ENCODE results near the genes TAS2R40, CTAGE15, OR6B1, OR2A14 and CTAGE4.

- PRO-cap, 4 experiments: no peak in any of the 4 experiments
- RAMPAGE, long total RNA, 2 experiments: no peak in any of the 2 experiments
- RRBS: no CpG with 5 or more reads among the region's 4 CpGs
Measured at GRCh38 chr7:142799223-142799462, 28.4 kb downstream of the PRSS2 start.

DNA sequence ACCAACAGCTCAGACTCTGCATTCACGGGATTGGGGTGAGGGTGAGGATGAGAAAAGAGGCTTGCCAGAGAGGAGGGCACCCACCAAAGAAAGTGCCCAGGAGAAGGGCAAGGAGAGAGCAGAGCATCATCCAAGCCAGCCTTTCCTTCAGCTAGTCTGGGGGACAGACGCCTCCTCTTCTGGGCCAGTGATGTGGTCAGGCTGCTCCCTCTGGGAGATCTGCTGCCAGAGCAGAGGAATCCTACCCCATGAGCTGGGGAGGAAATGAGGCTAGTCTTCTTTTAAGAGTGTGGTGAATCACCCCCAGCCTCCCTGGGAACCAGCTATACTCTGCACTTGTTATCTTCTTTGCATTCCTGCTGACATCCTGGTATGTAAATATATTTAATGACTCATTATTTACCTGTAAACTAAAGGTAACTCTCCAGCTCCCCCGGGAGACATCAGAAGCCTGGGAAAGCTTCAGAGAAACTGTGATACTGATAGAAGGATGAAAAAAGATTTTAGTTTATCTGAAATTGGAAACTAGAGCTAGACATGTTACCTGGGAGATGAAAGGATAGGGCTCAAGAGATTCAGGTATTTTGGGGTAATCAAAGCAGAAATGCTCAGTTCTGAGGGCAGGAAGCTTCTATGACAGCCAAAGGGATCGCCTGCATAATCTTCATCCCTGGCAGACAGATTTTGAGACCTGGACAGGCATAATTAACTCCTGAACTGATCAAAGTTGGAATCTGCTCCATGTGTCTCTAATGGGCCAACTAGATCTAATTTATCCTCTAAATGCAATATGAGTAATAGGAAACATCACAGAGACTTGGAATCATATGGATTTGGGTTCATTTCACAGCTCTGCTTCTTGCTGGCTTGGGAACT, 41.5 kb upstream of the EPHB6 start:
- PRO-cap, 4 experiments: no peak in any of the 4 experiments
- RAMPAGE, long total RNA, 2 experiments: no peak in any of the 2 experiments
- RRBS: no CpG with 5 or more reads among the region's 4 CpGs

DNA sequence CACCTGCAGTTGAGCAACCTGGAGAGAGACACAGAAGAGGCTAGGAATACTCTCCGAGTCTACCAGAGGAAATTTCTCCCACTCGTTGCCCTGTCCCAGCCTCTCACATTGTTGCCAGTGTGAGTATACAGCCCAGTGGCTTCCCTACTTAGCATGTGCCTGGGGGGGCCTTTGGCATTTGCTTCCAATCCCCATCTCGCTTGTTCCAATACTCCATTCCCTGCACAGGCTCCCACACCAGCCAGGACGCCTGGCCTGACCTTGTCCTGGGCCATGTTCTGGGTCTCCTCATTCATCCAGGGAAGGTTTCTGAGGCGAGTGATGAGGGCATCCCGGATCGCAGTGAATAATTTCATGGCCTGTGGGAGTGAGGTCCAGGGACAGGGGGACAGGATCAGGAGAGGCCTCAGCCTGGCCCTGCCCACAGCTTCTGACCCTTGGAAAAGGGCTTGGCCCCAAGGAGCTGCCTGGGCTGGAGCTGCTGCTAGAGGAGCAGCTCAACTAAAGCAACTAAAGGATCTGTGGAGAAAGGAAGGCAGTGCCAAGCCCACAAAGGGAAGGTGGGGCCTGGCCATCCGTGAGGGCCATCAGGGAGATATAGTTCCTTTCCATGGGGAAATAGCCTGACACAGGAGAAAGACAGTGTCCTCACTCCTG, 5.2 kb downstream of the LLCFC1 start:
- PRO-cap, 4 experiments: no peak in any of the 4 experiments
- RAMPAGE, long total RNA, 2 experiments: no peak in any of the 2 experiments
- RRBS: no CpG with 5 or more reads among the region's 8 CpGs

GRCh38 chr7:143221737-143222090, at the start of gene TAS2R40:
Gene TAS2R40 (plus strand): TSS chr7:143222037.
- PRO-cap, 4 experiments: no peak in any of the 4 experiments
- RAMPAGE, long total RNA, 2 experiments: no peak in any of the 2 experiments
- RRBS: no CpG with 5 or more reads among the region's 3 CpGs

DNA sequence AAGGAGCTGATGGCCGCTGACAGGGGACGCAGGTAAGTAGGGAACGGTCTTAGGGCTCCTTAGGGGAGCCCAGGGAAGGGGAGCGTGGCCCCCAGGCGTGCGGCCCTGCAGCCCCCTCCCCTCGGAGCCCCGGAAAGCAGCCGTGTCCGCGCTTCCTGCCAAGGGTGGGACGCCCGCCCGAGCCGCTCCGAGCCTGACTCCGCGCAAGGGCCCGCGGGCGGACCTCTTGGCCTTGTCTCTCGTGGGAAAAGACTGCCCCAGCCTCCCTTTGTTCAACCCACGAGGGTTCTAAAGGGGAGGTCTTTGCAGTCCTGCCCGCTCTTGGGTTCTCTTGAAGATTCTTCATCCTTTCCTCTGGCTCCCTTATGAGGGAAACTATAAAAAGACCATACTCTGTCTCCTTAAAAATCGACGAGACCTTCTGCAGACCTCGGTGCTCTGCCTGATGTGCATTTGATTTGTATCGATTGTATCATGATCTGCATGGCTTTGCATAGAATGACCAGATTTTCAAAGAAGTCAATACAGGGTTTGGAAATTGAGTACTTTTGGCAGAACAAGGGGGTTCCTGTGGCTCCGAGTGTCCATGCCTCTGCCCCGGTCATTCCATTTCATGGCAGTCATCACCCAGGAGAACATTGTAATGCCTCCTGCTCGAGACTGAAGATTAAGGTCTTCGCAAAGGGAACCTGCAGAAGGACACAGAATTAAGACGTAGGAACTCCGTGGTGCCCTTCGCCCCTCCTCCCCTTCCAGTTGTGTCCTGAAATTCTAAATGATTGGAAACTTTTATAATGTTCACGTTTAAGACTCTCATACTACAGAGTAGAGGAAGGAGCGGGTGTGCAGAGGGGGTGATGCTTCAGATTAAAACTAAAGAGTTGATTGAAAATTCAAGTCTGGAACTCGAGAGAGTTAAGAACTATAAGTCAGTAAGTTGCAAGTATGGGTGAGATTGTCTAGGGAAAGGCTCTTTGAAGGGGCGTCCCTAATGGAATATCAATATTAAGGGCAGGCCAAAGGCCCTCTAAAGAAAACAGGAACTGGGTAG, 672 bp downstream of the CASP2 start:
- PRO-cap, 4 experiments: peak in 4 of 4 experiments; most common plus-strand start position 161 of the sequence (in 4)
- RAMPAGE, long total RNA, 2 experiments: start-site peak on the plus strand in 1 of 2 experiments, centred at position 843 of the sequence, 7 reads per replicate
- RRBS: no CpG with 5 or more reads among the region's 39 CpGs

- PRO-cap, 4 experiments: peak in 4 of 4 experiments; most common plus-strand start chr7:143391618 (in 4); most common minus-strand start chr7:143391489 (in 3)
- RAMPAGE, long total RNA, 2 experiments: no peak in any of the 2 experiments
- RRBS: 7% methylated on average over 3 of the region's 20 CpGs
Measured at GRCh38 chr7:143390982-143391768, 10.0 kb downstream of the ZYX start.

GRCh38 chr7:143391769-143392865, 11.0 kb downstream of the ZYX start:
- PRO-cap, 4 experiments: peak in 4 of 4 experiments; most common plus-strand start chr7:143392023 (in 1); most common minus-strand start chr7:143392251 (in 4)
- RAMPAGE, long total RNA, 2 experiments: no peak in any of the 2 experiments
- RRBS: no CpG with 5 or more reads among the region's 20 CpGs

- PRO-cap, 4 experiments: no peak in any of the 4 experiments
- RAMPAGE, long total RNA, 2 experiments: no peak in any of the 2 experiments
- RRBS: no CpG with 5 or more reads among the region's 4 CpGs
Measured at GRCh38 chr7:143436518-143437187, 6.6 kb upstream of the TAS2R60 start.

GRCh38 chr7:143477877-143478217, 174 bp downstream of the TAS2R41 start:
- PRO-cap, 4 experiments: no peak in any of the 4 experiments
- RAMPAGE, long total RNA, 2 experiments: no peak in any of the 2 experiments
- RRBS: no CpG with 5 or more reads among the region's 9 CpGs

- PRO-cap, 4 experiments: peak in 1 of 4 experiments; most common plus-strand start chr7:143492191 (in 1); most common minus-strand start chr7:143492145 (in 1)
- RAMPAGE, long total RNA, 2 experiments: no peak in any of the 2 experiments
- RRBS: no CpG with 5 or more reads among the region's 2 CpGs
Measured at GRCh38 chr7:143491954-143492242, 14.2 kb downstream of the TAS2R41 start.

DNA sequence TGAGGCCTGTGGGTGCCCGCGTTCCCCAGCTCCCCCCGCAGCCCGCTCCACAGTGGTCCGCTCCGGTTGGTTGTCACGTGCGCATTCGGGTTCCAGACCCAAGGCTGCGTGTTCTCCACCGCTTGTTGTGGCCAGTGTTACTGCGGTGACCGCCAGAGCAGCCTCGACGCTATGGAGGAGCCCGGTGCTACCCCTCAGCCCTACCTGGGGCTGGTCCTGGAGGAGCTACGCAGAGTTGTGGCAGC, at the start of gene CTAGE15:
Gene CTAGE15 (plus strand): TSS at position 155 of the 245 bp plus-strand sequence.
- PRO-cap, 4 experiments: no peak in any of the 4 experiments
- RAMPAGE, long total RNA, 2 experiments: no peak in any of the 2 experiments
- RRBS: no CpG with 5 or more reads among the region's 17 CpGs

- PRO-cap, 4 experiments: peak in 4 of 4 experiments; most common minus-strand start chr7:143836705 (in 2)
- RAMPAGE, long total RNA, 2 experiments: start-site peak on the minus strand in 1 of 2 experiments, at chr7:143836683-143836721 at its widest, 59 reads per replicate
- RRBS: 3% methylated on average over 7 of the region's 66 CpGs
Measured at GRCh38 chr7:143836415-143837314, 65.3 kb downstream of the TCAF1 start.

- PRO-cap, 4 experiments: no peak in any of the 4 experiments
- RAMPAGE, long total RNA, 2 experiments: no peak in any of the 2 experiments
- RRBS: no CpG with 5 or more reads among the region's 4 CpGs
Measured at GRCh38 chr7:143999875-144000474, at the start of gene OR6B1. Gene OR6B1 (plus strand): TSS chr7:144000320.

- PRO-cap, 4 experiments: no peak in any of the 4 experiments
- RAMPAGE, long total RNA, 2 experiments: no peak in any of the 2 experiments
- RRBS: no CpG with 5 or more reads among the region's 6 CpGs
Measured at GRCh38 chr7:144004637-144005051, 4.5 kb downstream of the OR6B1 start.

DNA sequence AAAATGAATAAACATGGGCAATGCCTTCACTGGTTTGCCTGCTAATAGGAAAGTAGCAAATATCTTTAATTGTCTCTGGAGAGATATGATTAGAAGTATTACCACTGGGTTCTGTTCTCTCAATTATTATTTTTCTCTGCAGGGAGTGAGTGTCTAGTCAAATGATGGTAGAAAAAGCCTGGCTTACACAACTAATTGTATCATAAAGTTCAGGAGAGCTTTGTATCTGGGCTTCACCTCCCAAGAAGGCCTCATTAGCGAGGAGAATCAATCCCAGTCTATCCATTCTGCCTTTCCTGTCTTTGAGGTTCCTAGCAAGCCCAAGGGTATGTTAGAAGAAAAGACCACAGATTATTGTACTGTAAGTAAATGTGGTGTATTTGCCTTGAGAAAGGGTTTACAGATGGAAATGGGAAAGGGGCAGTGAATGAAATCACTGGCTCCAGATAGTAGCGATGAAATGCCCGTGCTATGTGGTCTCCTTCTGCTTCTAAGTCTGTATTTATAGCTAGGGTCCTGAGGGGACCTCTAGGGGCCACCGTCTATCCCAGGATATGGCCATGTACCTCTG, at the start of gene OR2A14:
Gene OR2A14 (plus strand): TSS at position 273 of the 571 bp plus-strand sequence.
- PRO-cap, 4 experiments: no peak in any of the 4 experiments
- RAMPAGE, long total RNA, 2 experiments: no peak in any of the 2 experiments
- RRBS: no CpG with 5 or more reads among the region's 4 CpGs

- PRO-cap, 4 experiments: no peak in any of the 4 experiments
- RAMPAGE, long total RNA, 2 experiments: no peak in any of the 2 experiments
- RRBS: no CpG with 5 or more reads among the region's 19 CpGs
Measured at GRCh38 chr7:144183122-144183624, at the start of gene CTAGE4. Gene CTAGE4 (plus strand): TSS chr7:144183466.

- PRO-cap, 4 experiments: no peak in any of the 4 experiments
- RAMPAGE, long total RNA, 2 experiments: no peak in any of the 2 experiments
- RRBS: no CpG with 5 or more reads among the region's 4 CpGs
Measured at GRCh38 chr7:144256097-144256663, 8.4 kb downstream of the OR2A7 start.

DNA sequence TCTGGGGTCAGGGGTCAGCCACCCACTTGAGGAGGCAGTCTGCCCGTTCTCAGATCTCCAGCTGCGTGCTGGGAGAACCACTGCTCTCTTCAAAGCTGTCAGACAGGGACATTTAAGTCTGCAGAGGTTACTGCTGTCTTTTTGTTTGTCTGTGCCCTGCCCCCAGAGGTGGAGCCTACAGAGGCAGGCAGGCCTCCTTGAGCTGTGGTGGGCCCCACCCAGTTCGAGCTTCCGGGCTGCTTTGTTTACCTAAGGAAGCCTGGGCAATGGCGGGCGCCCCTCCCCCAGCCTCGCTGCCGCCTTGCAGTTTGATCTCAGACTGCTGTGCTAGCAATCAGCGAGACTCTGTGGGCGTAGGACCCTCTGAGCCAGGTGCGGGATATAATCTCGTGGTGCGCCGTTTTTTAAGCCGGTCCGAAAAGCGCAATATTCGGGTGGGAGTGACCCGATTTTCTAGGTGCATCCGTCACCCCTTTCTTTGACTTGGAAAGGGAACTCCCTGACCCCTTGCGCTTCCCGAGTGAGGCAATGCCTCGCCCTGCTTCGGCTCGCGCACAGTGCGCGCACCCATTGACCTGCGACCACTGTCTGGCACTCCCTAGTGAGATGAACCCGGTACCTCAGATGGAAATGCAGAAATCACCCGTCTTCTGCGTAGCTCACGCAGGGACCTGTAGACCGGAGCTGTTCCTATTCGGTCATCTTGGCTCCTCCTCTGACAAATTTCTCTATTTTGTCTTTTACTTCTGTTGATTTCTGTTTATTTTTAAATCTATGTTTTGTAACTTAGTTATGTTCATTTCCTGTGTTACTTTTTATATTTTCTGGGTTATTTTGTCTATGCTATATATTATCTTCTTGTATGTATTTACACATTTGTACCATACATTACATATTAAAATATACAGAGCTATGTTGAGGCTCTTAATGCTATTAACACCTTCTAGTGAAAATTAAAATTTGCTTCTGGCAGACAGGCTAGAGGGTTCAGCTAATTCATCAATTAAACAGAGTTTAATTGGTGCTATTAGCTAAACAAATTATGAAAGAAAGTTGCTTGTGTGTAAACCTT, 97.4 kb upstream of the CNTNAP2 start:
- PRO-cap, 4 experiments: no peak in any of the 4 experiments
- RAMPAGE, long total RNA, 2 experiments: no peak in any of the 2 experiments
- RRBS: no CpG with 5 or more reads among the region's 35 CpGs

DNA sequence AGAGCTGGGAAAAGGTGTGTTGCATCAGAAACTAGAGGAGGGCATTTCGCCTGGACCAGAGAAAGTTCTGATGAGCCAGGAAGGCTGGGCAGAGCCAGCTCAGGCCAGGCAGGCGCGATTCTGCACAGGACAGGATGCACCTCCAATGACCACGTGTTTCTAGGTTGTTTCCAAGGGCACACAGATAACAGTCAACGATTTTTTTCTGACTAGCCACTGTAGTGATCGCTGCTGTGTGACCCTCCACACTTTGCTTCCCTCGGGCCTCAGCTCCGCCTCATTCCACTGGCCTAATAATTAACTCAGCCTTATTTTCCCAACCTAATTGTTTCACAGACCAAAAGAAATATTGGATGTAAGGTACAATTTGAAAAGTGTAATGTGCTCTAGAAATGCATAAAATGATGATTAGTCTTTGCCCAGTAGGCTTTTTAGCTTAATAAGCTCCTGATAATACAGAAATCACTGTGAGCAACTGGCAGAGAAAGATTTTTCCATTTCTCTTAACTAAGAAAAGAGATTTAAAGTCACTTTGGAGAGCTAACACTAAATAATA, 291.1 kb upstream of the C7orf33 start:
- PRO-cap, 4 experiments: no peak in any of the 4 experiments
- RAMPAGE, long total RNA, 2 experiments: no peak in any of the 2 experiments
- RRBS: no CpG with 5 or more reads among the region's 8 CpGs

GRCh38 chr7:148940483-148941378, 56.6 kb upstream of the EZH2 start:
- PRO-cap, 4 experiments: peak in 4 of 4 experiments; most common minus-strand start chr7:148941187 (in 2)
- RAMPAGE, long total RNA, 2 experiments: no peak in any of the 2 experiments
- RRBS: 0% methylated on average over 2 of the region's 41 CpGs